Type B pancreatic cell (in vitro differentiated cells): ENCODE measurements around the genes TSG101, UEVLD, TMEM86A, E2F8 and FANCF.

DNA sequence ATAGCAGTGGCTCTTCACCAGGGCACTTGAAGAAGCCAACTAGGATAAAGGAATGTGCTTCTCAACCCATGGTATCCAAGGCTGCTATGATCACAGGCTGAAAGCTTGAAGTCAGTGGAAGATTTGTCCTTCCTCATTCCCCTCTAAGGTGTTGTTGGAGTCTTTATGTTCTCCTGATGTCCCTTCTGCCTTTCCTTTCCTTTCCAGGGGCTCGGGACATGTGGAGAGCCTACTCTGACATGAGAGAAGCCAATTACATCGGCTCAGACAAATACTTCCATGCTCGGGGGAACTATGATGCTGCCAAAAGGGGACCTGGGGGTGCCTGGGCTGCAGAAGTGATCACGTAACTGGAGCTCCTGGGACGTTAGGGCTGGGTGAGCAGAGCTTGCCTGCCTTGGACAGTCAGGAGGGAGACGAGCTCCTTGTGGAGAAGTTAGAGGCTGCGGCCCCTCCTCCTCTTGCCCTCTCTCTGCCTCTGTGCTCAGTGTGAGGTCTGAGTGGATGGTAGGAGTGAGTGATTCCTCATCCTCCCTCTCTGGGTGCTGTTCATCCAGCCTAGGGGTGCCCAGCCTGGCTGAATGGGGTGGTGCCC is 3.0 kb downstream of the SAA1 start:
- PRO-cap = no peak

DNA sequence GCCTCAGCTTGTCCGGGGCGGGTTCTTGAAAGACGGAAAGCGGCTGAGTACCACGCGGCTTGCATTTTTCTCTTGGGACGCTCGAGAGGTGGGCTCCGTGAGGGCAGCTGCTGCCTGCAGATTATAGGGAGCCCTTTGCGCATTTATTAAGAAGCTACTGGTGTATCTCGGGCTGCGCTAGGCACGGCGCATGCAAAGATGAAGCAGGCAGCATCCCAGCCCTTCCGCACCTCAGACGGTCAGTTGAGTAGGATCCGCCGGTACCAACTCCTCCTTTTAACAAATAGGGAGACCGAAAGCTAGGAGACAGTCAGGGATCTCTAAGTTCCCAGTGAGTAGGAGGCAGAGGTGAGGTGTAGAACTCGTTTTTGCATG is 660 bp downstream of the LDHA start:
- PRO-cap = no peak

GRCh38 chr11:18526431-18527424 is at the start of gene TSG101:
Gene TSG101 (minus strand): TSS chr11:18526942.
- PRO-cap = bidirectional peak, plus-strand start at chr11:18526678, minus-strand start at chr11:18526556; bidirectional peak, plus-strand start at chr11:18526966, minus-strand start at chr11:18526895

DNA sequence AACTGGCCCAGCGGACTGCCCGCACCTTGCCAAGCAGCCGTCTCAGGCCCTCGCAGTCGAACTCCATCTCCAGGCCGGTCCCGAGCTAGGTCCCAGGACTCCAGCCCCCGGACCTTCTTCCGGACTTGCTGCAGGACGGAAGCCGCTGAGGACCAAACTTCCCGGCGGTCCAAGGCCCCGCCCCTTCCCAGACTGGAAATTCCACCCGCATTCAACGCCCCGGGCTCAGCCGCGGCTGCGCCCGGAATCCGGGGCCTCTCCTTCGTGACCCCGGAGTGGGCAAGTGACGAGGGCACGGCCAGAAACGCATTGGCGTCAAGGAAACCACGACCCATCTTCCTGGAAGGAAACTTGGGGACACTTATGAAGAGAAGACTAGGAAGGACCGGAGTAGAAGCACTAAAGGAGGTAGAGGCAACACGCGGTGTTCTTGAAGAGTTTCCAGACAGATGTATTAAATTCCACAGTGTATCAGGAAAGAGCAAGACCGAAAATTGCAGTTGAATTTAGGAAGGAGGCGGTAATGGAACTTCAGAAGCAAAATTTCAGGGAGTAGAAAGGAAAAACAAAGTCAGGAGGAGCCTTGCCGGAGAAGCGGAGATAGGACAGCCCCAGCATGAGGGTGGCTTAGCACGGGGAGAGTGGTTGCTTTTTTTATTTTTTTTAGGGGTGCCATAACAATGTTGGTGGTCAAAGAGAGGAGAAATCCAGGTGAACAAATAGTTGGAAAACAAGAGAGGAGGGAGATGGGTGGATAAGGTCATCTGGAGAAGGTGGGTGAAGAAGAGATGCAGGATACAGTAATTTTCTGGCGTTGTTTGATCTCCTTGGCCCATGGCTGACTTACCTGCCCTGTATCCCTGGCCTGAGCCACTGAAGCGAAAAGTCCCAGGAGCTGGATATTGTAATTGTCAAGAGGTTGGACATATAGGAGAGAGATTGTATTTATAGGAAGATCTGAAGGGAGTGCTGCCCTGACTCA is at the start of gene UEVLD:
TSS of gene UEVLD (minus strand) at position 147 of the 982 bp plus-strand sequence.
- PRO-cap = bidirectional peak, plus-strand start at position 267 of the sequence, minus-strand start at position 127 of the sequence

GRCh38 chr11:18615435-18616393 is 16.1 kb downstream of the MISFA start:
- PRO-cap = no peak

DNA sequence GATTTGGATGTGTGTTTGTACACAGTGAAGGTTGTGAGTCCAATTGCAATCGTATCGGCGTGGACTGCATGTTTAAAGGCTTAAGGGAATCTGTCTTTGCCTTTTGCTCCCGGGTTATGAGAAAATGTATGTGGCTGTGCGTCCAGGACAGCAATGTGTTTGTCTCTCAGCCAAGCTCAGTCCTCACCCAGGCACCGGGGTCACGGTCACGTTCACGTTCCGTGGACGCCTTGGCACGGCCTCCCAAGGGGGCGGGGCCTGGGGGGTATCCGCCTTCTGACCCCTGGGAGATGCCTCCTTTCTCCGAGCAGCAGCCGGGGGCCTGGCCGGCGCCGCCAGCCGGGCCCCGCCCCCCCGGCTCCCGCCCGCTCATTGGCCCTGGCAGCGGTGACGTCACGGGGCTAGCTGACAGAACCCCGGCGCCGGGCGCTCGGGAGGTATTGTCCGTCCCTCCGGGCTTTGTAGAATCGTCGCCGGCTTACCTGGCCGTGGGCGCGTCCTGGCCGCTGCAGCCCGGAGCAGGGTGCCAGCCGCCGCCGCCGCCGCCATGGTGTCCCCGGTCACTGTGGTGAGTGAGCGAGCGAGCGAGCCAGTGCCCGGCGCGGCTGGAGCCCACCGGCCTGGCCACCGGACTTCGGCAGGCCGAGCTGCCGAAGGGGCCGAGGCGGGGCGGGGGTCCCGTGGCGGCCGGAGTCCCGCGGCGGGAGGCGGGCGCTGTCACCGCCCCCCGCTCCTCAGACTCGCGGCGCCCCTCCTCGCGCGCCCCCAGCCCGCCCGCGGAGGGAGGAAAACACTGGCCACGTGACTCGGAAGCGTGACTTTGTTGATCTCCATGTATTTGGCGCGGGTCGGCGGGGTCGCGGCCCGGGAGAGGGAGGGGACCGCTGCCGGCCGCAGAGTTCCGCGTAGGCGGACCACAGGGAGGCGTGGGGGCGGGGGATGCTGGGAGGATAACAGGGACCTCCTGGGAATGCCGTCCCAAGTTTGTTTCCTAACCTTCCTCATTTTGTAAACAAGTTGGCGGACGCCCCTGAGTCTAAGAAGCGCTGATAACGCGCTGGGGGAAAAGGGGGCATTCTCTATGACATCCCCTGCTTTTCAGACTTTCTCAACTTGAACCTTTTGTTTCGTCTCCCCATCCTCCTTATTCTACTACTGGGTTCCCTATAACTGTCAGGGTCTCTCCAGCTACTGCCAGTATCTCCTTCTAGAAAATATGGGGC is at the start of gene TMEM86A:
TSS of gene TMEM86A (plus strand) at position 440 of the 1,223 bp plus-strand sequence.
- PRO-cap = bidirectional peak, plus-strand start at position 440 of the sequence, minus-strand start at position 210 of the sequence

GRCh38 chr11:19198606-19199497 is 2.9 kb downstream of the CSRP3 start:
- PRO-cap = no peak

- PRO-cap = no peak
Measured at GRCh38 chr11:19209617-19209964, 7.8 kb upstream of the CSRP3 start.

DNA sequence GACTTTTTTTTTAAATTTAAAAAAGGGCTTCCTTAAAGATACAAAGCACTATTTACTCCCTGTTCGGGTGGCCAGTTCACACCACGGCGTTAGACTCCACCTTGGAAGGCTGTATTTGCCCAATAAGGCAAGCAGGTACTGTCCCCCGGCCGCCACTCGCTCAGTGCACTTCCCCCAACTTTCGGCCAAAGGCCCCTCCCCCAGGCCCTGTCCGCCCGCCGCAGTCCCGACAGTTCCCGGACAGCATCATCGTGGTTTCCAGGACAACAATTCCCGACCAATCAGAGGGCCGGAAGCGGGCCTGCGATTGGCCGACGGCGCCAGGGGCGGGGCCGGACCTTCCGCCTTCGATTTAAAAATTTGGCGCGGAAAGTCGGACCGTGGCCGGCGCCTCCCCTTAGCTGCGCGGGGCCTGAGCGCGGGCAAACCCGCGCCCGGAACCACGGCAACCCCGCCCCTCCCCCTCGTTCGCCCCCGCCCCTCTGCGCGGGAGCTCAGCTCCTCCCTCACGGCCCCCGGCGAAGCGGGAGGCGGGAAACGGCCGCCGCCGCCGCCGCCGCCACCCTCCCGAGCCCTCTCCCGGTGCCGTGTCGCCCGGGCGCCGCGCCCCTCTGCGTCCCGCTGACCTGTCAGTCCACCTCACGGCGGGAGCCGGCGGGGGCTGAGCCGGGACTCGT is at the start of gene E2F8:
TSS of gene E2F8 (minus strand) at position 165 of the 677 bp plus-strand sequence.
- PRO-cap = bidirectional peak, plus-strand start at position 376 of the sequence, minus-strand start at position 162 of the sequence; unidirectional peak, plus-strand start at position 521 of the sequence

DNA sequence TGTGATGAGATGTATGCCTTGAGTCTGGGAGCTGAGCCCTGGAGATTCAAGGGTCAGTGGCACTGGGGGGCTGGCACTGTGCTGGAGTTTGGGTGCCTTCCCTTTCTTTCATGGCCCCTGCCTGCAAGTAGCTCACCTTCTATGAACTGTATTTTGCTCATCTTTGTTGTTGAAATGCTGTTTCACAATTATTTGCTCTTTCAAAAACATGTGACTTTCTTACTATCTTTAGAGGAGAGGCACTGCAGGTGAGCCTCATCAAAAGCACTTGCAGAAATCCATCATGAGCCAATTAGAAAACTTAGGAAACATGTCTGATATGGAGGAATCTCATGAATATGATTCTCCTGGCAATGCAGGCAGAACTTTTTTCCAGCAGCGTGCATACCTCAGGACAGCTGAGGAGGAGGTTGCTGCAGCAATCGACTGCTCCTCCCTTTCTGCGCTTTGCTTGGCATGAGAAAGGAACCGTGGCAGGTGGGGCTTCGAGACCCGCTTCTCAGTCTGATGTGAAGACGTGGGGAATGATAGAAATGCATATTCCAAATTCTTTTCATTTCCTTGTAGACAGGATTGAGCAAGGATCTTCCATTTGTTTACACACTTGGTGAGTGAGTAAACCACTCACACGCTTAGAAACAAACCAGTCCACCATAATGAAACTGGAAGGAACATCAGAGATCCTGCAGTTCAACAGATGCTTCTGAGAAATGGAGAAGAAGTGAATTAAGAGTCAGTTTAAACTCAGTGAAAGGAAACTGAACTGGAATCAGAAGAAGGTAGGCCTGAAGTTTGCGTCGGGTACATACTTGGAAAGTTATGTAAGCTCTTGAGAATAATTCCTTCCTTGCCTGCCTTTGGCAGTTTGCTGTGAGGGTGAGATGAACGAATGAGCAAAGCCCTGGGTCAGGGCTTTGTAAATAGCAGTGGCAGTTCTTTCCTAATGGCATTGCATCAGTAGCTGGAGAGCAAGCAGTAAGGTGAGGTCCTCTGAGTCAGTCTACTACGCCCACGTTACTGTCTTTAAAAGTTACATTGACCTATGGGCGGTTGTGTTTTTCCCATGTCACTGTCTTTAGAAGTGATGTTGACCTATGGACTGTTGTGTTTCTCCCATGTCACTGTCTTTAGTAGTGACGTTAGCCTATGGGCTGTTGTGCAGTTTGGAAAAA is 178.7 kb upstream of the E2F8 start:
- PRO-cap = no peak

- PRO-cap = no peak
Measured at GRCh38 chr11:19597745-19598425, 114.8 kb upstream of the NAV2 start.

- PRO-cap = no peak
Measured at GRCh38 chr11:19703130-19703634, 9.5 kb upstream of the NAV2 start.

GRCh38 chr11:19727157-19727656 is 14.6 kb downstream of the NAV2 start:
- PRO-cap = no peak

DNA sequence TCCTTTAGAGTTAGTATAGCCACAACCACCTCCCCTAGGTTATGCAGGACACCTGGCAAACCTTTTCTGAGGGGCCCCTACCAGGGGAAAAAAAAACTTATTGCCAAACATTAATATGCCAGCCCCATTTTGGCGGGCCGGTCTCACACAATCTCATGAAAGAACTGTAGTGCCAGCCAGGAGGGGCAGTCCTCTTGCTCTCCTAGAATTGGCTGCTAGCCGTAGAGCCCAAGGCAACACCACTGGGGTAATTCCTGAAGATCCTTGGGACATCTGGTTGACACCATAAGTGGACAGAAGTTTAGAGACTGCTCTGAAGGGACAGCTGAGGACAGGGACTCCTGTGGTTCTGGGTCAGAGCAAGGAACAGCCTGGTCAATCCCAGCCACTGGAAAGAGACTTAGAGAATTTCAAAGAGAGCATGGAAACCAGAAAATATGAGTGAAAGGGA is 24.2 kb downstream of the NAV2 start:
- PRO-cap = no peak

GRCh38 chr11:19930930-19932340 is 218.8 kb downstream of the NAV2 start:
- PRO-cap = no peak

GRCh38 chr11:20013352-20014232 is 146.7 kb downstream of the DBX1 start:
- PRO-cap = no peak

DNA sequence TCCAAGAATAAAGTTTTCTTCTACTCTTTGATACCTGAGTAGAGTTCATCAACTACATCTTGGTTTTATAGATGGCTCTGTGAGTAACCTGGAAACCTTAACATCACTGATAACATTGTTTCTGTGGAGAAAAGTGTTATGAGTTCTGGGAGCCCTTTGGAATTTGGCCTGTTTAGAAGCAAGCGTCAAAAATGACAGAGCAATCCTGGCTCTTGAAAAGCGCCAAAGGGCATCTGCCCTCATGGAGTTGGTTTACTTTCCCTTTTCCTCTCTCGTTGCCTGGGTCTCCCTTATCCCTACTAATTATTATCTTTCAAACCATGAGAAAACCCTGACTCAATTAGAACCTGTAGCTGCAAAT is 140.1 kb downstream of the DBX1 start:
- PRO-cap = no peak

GRCh38 chr11:21476810-21477009 is 716.2 kb upstream of the ANO5 start:
- PRO-cap = no peak

GRCh38 chr11:22624914-22625899 is at the start of gene FANCF:
Gene FANCF (minus strand): TSS chr11:22625823.
- PRO-cap = unidirectional peak, plus-strand start at chr11:22624970; bidirectional peak, plus-strand start at chr11:22625209, minus-strand start at chr11:22625122; bidirectional peak, plus-strand start at chr11:22625591, minus-strand start at chr11:22625459; bidirectional peak, plus-strand start at chr11:22626002, minus-strand start at chr11:22625862

- PRO-cap = no peak
Measured at GRCh38 chr11:22667951-22668499, 1.6 kb downstream of the GAS2 start.